HTERT-HM (cell line): ENCODE measurements around the gene VEZT.

DNA sequence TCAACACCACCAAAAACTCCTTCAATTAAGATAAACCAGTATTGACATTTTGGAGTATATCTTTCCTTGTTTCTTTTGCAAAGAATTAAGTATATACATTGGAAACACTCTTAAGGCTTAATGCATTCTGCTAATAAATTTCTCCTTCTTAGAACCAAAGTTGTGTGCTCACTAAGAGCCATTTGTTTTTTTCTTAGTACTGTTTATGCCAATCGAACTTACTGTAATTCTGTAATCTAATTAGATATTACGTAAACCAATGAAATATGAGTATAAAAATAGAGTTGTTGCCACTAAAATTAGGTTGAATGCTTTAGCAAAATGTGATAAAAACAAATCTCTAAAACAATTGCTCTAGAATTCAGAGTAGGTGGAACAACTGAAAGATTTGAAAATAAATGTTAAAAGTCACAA is 90.7 kb downstream of the CRADD start:
- RRBS, result no CpG with 5 or more reads among the region's 2 CpGs

GRCh38 chr12:93773112-93773667 is 96.0 kb downstream of the CRADD start:
- RRBS, result no CpG with 5 or more reads among the region's 4 CpGs

DNA sequence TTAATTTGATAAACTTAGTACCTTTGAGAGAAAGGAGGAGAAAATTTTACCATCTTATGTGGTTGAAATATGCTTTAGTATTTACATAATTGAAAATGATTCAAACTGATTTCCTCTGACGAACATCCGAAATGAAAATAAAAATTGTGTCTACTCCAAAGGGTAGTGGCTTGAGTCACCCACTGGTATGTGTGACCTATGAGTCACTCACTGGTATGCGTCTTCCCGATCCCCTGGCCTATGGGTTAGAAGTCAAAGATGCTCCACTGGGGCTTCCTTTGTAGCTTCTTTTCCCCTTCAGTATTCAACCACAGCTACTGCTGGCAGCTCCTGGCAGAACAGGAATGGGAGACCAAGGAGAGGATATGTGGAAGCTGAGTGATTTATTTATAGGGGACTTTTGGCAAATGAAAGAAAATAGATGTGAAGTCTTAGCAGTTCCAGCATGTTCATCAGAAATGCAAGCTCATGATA is 108.1 kb downstream of the CRADD start:
- RRBS, result no CpG with 5 or more reads among the region's 4 CpGs

DNA sequence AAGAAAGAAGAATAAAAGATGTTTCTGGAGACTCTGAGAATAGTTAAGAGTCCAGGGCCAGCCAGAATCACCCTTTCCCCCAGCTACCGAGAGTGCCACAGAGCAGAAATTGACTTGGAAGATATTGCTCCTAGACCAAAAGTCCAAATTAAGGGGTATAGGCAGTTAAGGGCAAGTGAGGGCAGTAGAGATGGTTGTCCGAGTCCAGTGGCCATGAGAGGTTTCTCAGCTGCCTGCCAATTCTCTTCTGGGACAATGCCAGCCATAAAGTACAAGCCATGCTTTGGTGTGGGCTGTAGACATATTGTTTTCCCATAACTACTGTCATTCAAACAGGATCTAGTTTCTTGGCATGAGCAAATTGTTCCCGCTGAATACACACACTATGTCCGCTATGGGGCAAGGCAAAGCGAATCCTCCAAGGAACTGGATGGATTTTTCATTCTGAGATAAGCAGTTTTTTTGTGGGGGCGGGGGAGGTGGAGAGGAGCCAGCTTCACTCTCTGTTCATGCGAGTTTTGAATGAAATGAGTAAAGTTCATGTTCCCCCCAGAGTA is 136.8 kb downstream of the CRADD start:
- RRBS, result no CpG with 5 or more reads among the region's 7 CpGs

- RRBS, result no CpG with 5 or more reads among the region's 1 CpG
Observed at GRCh38 chr12:93815260-93816014, 138.3 kb downstream of the CRADD start.

DNA sequence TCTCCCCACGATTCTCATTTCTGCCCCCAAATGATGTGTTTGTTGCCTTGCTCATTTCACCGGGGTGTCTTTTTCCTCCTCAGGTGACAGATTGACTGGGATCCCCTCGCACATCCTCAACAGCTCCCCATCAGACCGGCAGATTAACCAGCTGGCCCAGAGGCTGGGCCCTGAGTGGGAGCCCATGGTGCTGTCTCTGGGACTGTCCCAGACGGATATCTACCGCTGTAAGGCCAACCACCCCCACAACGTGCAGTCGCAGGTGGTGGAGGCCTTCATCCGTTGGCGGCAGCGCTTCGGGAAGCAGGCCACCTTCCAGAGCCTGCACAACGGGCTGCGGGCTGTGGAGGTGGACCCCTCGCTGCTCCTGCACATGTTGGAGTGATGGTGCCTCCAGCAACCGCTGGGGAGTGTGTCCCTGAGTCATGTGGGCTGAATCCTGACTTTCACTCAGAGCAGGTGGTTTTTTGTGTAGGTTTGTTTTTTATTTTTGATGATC is 172.8 kb downstream of the CRADD start:
- RRBS, result 96% methylated on average over 3 of the region's 16 CpGs

GRCh38 chr12:94099609-94100112 is 48.7 kb upstream of the PLXNC1 start:
- RRBS, result no CpG with 5 or more reads among the region's 10 CpGs

DNA sequence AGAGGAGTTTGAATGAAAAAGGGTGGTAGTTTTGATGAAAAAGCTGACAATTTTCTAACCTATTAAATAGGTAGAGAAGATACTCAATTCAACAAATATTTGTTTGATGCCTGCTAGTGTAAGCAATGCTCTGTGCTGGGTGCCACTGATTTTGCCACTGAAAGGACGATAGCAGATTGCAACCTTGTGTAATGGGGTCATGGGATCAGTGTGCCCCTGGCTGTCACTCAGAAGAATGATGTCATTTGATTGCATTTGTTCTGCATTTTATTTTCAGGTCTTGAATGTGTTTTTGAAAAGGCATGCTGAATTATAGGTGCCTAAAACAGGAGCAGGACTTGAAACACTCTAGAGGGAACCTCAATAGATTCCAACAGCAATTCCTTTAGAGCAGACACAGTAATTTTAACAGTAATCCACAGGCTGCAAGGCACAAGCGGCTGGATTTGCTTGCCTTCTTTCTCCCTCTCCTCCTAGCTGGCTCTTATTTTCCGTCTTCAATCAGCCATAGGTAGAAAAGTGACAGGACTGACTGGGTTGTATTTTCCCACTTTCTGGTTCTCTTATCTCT is 4.0 kb downstream of the PLXNC1 start:
- RRBS, result no CpG with 5 or more reads among the region's 3 CpGs

- RRBS, result no CpG with 5 or more reads among the region's 2 CpGs
Observed at GRCh38 chr12:94204913-94205322, 56.5 kb downstream of the PLXNC1 start.

GRCh38 chr12:94254403-94255230 is 106.2 kb downstream of the PLXNC1 start:
- RRBS, result no CpG with 5 or more reads among the region's 10 CpGs

DNA sequence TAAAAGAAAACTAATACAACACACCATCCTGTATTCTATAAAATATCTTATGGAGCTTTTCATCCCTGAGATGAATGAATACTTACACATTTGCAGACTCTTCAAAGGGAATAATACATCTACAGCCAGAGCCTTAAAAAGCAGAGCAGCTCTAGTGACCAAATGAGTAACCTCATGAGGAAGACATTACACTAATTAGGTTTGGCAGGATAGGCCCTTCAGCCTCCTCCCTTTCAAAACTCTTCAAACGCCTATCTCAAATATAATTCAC is 123.6 kb downstream of the CEP83 start:
- RRBS, result no CpG with 5 or more reads among the region's 1 CpG

DNA sequence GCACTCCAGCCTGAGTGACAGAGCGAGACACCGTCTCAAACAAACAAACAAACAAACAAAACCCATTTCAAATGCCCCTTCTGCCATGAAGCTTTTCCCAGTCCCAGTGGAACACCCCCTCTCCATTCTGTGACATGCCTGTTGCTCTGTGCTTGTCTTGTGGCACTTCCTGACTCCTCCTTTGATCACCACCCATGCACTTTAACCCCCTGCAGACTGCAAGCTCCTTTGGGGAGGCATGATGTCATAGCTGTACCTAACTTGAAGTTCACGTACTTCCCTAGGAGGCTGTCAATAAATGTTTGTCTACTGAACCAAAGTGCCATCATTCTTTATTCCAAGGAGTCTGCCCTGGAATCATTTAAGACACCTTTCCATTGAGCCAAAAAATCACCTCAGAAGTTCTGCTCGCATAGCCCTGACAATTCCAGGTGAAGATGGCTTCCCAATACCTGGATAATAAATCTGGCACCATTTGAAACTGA is 64.7 kb downstream of the TMCC3 start:
- RRBS, result no CpG with 5 or more reads among the region's 4 CpGs

- RRBS, result no CpG with 5 or more reads among the region's 6 CpGs
Observed at GRCh38 chr12:94689243-94689673, 38.9 kb upstream of the TMCC3 start.

GRCh38 chr12:94818015-94818495 is 167.7 kb upstream of the TMCC3 start:
- RRBS, result no CpG with 5 or more reads among the region's 6 CpGs

- RRBS, result no CpG with 5 or more reads among the region's 4 CpGs
Observed at GRCh38 chr12:95131999-95132433, 58.6 kb upstream of the NR2C1 start.

DNA sequence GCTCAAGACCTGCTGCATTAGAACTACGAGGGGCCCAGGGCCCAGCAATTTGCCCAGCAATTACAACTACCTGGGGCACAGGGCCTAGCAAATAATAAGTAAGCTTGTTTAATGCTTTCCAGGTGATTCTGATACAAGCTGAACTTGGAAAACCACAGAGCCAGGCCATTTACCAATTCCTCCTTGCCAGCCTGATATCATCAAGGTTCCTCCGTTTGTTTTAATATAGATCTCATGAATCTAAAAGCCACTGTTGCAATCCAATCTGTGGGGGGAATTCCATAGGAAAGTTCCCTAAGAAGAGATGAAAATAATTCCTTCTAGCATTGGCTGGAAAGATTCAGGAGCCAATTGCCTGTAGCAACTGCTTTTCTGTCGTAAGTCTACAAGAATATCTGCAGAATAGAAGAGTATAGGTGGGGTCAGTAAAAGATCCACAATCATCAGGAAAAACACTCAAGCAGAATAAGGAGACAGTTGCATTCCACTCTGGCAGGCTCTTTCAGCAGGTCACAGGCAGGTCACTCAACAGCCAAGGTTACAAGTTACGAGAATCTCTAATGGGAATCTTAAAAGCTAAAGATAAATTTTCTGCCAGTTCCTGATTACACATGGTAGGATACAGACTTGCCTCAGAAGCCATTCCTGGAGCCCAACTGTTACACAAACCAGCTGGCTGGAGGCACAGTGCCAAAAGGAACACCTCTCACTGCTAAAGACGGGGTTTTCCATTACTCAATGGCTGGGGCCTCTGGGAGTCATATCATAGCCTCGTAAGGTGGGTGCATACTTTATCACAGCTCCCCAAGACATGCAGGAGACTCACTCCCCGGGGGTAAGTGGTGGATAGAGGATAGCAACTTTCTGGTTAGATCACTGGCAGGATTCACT is 43.7 kb downstream of the FGD6 start:
- RRBS, result 0% methylated on average over 1 of the region's 7 CpGs

GRCh38 chr12:95209101-95210060 is 7.9 kb downstream of the FGD6 start:
- RRBS, result no CpG with 5 or more reads among the region's 12 CpGs

DNA sequence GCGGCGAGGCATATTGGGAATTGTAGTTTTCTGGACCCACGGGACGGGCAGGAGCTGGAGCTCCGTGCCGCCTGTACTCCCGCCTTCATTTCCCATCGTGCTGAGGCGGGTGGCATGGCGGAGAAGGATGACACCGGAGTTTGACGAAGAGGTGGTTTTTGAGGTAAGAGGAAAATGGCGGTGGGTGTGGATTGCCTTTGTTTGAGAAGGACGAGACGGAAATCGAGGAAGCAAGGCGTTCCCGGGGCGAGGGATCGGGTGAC is at the start of gene VEZT:
VEZT (plus strand) TSS at position 84 of the 263 bp plus-strand sequence.
- RRBS, result 1% methylated on average over 9 of the region's 20 CpGs

GRCh38 chr12:95300090-95301118 is 82.8 kb downstream of the VEZT start:
- RRBS, result no CpG with 5 or more reads among the region's 3 CpGs

- RRBS, result no CpG with 5 or more reads among the region's 15 CpGs
Observed at GRCh38 chr12:95380074-95380735, 93.7 kb upstream of the METAP2 start.